Ishikawa (cell line): Measurements from ENCODE around the gene RGS9.

- RRBS = no CpG with 5 or more reads among the region's 7 CpGs
Measured at GRCh38 chr17:64369636-64370150, 21.0 kb downstream of the PECAM1 start.

DNA sequence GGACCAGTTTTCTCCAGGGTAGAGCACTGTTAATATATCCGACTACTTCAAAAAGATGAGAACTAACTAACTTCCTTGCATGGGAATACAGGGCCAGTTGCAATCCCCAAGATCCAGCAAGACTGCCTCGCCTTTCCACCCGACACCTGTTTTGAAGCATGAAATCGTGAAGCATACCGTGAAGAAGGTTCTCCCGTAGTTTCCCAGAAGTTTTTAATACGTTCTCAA lies 710 bp downstream of the POLG2 start:
- RRBS = no CpG with 5 or more reads among the region's 7 CpGs

DNA sequence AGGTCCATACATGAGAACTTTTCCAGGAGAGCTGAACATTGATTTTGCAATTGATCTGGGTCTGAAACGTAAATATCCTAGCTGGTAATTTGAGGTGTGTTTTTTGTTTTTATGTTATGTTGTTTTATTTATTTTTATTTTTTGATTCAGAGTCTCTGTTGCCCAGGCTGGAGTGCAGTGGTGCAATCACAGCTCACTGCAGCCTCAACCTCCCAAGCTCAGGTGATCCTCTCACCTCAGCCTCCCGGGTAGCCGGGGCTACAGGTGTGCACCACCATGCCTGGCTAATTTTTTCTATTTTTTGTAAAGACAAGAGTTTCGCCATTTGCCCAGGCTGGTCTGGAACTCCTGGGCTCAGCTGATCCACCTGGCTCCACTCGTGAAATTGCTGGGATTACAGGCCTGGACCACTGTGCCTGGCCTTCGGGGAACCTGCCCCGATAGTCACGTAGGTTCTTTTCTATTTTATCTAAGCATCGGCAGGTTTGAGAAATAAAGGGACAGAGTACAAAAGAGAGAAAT lies 3.7 kb downstream of the CEP95 start:
- RRBS = no CpG with 5 or more reads among the region's 9 CpGs

- RRBS = no CpG with 5 or more reads among the region's 6 CpGs
Measured at GRCh38 chr17:64529259-64529877, 22.6 kb downstream of the CEP95 start.

- RRBS = no CpG with 5 or more reads among the region's 3 CpGs
Measured at GRCh38 chr17:64628574-64629210, 33.4 kb downstream of the SMURF2 start.

DNA sequence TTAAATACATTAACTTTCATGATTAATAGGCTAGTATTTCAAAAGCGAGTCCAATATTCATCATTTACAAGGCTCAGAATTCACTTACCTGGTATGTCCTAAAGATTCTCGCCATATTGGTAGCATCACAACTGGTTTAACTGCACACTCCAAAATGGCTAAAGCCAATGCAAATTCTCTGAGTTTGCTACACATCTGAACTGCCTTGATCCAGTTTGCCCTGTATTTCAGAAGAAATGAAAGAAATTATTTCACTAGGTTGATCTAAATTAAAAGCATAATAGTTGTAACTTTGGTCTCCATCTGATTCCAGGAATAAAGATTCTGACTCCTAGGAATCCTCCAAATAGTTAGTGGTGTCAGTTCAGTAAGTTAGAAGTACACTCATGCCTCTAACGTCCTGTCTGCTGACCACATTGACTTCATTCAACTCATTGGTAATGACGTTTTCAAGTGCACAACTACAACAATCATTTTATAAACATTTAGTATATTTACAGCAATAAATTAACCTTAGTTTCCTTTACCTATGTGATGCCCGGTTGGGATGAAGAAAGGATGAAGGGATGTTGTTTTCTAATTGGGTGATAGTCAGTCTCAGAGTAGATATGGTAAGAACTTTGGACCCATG lies 99.8 kb upstream of the SMURF2 start:
- RRBS = no CpG with 5 or more reads among the region's 5 CpGs

GRCh38 chr17:64986329-64987015 lies 67.2 kb upstream of the LRRC37A3 start:
- RRBS = no CpG with 5 or more reads among the region's 12 CpGs

GRCh38 chr17:65018817-65019362 lies 37.6 kb downstream of the GNA13 start:
- RRBS = no CpG with 5 or more reads among the region's 10 CpGs

DNA sequence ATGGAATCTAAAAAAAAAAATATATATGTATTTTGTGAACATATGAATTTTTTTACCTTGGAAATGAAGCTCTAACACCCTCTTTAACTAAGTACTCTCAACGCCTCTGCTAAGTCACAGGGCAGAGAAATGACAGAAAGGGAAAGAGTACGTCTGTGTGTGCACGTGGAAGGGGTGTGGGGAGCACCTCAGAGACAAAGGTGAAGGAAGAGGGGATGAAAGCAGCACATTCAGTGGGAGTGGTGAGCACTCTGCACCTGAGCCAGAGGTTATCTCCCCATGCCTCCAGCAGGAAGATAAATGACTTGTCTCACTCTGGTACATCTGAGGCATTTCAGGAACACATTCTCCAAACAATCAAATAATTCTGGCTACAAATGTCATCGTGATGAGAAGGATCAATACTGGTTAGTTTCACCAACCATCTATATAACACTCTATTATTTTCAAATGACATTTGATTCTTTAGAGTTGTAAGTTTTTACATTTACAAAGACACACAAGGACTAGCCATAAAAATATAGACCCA lies 15.0 kb downstream of the GNA13 start:
- RRBS = no CpG with 5 or more reads among the region's 4 CpGs

- RRBS = no CpG with 5 or more reads among the region's 6 CpGs
Measured at GRCh38 chr17:65062511-65062965, 6.0 kb upstream of the GNA13 start.

DNA sequence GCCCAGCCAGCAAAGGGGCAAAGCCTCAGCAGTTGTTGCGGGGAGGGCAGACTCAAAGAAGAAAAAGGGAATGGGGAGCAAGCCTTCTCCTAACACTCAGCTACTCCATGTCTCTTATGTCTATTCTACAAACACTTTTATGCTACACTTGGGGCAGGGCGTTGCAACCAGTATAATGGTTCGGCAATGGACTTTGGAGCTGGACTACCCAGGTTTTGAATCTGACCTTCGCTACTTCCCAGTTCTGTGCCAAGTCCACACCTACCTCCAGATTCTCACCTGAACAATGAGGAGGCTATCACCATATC lies 31.1 kb upstream of the GNA13 start:
- RRBS = no CpG with 5 or more reads among the region's 4 CpGs

DNA sequence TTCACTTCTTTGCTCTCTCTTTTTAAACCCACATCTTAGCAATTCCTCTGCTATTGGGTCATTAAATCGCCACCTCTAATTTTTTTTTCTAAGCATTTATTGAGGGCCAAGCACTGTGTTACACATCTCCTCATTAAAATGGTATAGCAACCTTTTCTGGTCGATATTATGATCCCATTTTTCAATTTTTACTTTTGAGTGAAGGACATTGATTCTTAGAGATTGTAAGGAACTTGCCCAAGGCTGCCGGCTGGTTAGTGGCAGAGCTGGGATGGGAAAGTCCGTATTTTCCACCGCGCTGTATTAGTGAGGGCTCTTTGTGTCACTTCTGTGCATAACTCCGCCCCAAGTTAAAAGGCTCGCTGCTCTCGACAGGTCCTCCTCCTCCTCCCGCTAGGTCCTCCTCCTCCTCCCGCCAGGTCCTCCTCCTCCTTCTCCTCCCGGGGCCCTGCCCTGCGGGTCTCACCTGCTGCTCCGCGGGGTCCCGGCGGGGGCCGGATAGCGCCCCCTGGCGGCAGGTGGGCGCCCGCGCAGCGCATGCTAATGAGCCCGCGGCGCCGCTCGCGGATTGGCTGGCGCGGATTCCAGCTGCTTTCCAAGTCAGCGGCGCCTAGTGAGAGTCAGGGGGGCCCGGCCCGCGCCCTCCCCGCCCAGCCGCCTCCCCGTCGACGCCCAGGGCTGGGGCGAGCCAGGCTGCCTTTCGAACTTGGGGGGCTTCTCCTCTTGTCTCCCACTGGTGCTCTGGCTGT lies at the start of gene RGS9:
RGS9 (plus strand) TSS at position 599 of the 749 bp plus-strand sequence.
- RRBS = no CpG with 5 or more reads among the region's 44 CpGs

- RRBS = 8% methylated on average over 2 of the region's 5 CpGs
Measured at GRCh38 chr17:65183976-65184383, 46.8 kb downstream of the RGS9 start.

GRCh38 chr17:65370446-65371096 lies 190.9 kb downstream of the AXIN2 start:
- RRBS = no CpG with 5 or more reads among the region's 18 CpGs

DNA sequence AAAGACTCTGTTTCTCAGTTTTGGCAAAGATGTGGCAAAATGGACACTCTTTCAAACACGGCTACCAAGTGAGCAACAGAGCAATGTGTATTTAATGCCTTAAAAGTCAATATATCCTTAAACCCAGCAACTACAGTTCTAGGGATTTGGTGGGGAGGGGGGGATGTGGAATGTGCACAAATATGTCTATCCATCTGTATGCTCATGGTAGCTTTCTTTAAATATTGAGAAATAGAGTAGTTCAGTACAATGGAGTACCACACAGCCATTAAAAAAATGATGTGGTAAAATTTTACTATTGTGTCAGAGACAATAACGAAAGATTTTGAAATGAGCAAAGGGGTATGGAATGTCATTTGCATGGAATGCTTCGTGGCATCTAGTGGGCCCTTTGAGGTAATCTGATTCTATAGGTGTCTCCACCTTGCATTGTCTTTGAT lies 108.1 kb downstream of the AXIN2 start:
- RRBS = no CpG with 5 or more reads among the region's 3 CpGs

- RRBS = no CpG with 5 or more reads among the region's 7 CpGs
Measured at GRCh38 chr17:65515492-65516000, 45.9 kb downstream of the AXIN2 start.

DNA sequence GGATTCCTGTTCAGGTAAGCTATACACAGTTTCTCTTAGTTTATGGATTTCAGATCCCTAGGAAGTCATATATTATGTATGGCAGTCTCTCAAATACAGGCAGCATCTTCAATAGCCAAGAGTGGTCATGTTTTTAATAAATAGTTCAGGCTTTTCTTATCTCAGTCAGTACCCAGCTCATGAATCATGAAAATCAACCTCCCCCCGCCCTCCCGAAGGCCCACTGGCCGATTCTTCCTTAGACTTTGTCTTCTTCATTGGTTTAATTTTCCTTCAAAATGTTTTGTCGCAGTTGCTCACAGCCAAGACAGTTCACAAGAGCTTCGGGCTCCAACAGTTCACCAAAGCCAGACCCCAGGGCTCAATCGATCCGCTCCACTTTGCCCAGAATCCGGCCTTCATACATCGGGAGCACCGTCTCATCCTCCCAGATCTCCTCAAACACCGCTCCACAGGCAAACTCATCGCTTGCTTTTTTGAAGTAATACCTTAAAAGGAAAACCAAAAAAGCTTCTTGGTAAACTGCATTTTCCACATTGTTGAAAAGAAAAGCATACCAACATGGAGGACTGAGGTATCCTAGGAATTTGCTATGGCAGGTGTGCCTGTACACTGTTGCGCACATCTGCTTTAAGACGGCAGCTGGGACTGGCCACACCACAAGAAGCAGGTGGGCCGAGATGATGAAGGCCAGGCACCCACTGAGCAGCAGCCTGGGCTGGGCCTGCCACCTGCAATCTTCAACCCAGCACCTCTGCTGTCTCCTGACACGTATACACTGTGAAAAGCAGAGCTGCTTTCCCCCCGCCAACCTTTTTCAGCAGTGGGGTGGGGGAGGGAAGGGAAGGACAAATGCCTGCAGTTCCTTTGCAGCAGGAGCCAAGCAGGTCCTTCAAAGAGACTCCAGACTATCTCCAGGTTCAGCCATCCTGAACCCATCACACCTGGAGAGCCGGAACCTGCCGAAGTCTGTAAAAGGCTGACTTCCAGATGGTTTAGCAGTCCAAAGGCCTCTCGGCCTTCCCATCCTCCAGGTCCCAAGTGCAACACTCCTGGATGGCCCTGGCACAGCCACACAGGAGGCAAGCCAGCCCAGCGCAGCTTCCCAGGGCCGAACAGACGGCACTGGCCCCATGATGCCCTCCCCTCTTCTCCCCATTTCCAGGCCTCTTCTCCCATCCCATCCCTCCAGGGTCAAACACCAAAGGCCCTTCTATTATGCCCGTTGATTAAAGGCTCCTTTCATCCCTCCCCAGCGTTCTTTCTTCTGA lies 31.4 kb downstream of the AXIN2 start:
- RRBS = no CpG with 5 or more reads among the region's 25 CpGs

GRCh38 chr17:65594935-65595516 lies 33.6 kb upstream of the AXIN2 start:
- RRBS = 94% methylated on average over 1 of the region's 5 CpGs

DNA sequence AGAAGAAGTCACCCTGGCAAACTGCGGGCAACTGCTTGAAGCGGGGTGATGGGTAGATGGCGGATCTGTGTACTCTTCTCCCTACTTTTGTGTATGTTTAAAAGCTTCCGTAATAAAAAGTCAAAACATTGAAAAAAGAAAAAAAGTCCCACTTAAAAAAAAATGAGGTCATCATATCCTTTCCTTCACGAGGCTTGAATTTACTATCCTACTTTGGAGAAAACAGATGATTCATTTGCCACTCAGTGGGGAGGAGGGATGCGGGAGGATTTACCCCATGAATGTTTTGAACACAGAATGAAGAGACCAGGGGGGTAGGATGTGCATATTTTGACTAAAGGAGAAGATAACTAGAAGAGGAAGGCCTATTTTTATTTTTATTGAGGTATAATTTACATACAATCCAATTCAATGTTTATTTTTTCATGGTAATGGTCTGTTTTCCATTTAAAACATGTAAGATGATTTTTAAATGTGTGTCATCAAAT lies 135.3 kb upstream of the AXIN2 start:
- RRBS = no CpG with 5 or more reads among the region's 6 CpGs

GRCh38 chr17:65697629-65698003 lies 136.2 kb upstream of the AXIN2 start:
- RRBS = no CpG with 5 or more reads among the region's 5 CpGs